Measurements from ENCODE around the genes AEN, KIF7 and MESP2.

DNA sequence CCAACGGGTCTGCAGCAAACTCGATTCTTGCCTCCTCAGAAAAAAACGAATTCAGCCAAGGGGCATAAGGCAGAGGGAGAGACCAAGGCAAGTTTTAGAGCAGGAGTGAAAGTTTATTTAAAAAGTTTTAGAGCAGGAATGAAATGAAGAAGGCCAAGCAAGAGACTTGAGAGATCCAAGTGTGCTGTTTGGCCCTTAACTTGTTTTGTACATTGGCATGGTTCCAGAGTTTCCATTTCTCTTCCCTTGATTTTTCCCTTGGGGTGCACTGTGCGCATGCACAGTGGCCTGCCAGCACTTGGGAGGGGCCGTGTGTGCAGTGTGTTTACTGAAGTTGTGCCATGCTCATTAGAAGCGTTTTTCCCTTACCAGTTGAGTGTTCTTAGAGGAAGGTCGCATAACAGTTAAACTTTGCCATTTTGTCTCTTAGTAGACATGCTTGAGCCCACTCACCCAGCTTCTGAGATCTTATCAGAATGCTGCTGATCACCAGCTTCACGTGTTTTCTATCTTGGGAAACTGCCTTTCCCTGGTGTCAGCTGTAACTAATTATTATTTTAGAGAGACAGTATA lies 512.7 kb downstream of the AGBL1 start:
- RRBS = no CpG with 5 or more reads among the region's 8 CpGs

- RRBS = no CpG with 5 or more reads among the region's 9 CpGs
These were observed 746.4 kb downstream of the NTRK3 start for GRCh38 chr15:87510209-87510555.

GRCh38 chr15:88621032-88621857 lies at the start of gene AEN:
Gene AEN (plus strand): TSS chr15:88621340.
- RRBS = 3% methylated on average over 25 of the region's 75 CpGs

DNA sequence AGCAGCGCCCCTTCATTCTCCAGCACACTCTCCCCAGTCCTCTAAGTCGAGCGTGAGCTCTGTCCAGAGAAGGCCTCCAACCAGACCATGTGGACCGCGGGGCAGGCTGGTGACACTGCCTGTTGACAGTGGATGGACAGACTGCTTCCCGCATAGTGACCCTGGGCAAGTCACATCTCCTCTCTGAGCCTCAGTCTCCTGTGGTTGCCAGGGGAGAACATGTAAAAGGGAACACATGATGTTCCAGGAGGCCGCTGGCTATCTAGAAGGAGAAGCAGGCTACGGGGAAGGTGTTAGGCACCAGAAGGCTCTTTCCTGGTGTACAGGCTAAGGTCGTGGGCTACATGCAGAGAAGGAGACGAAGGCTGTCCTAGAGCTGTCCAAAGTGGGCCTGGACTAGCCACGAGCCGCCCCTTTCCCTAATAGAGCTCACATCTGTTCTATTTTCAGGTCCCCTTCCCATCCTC lies 11.0 kb downstream of the ISG20 start:
- RRBS = no CpG with 5 or more reads among the region's 12 CpGs

DNA sequence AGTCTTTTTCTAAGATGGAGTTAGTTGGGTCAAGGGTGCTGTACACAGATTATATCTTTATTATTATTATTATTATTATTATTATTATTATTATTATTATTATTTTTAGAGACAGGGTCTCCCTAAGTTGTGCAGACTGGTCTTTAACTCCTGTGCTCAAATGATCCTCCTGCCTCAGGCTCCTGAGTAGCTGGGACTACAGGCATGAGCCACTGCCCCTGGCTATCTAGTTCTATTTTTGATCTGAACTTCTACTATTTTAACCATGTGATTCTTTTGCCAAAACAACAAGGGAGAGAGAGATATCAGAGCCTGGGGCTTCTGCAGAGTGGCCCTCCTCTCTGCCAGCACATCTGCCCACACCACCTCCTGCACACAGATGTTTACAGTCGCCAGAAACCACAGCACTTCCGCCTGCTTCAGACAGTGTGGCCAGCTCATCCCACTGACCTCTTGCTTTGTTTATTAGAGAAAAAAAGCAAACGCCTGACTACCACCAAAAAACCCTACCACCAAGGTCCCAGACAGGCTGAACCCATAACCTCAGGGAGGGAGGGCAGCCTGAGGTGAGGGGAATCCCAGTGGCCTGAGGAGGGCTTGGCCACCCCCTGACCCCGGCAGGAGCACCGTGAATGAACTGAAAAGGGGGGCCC lies 86.0 kb upstream of the ABHD2 start:
- RRBS = no CpG with 5 or more reads among the region's 5 CpGs

DNA sequence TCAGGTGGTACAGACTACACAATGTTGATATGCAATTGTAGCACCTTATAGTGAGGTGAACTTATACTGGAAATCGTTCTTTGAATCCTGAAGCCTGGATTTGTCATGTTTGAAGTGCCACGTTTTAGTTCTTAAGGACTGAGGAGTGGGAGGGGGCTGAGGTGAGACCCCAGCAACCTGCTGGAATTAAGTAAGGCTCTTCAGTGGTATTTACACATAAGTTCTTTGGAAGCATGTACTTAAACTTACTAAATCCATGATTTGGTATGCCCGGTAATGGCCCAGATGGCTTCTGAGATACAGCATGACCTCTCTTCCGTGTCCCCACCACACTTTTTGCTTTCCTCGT lies 7.1 kb downstream of the ABHD2 start:
- RRBS = no CpG with 5 or more reads among the region's 5 CpGs

DNA sequence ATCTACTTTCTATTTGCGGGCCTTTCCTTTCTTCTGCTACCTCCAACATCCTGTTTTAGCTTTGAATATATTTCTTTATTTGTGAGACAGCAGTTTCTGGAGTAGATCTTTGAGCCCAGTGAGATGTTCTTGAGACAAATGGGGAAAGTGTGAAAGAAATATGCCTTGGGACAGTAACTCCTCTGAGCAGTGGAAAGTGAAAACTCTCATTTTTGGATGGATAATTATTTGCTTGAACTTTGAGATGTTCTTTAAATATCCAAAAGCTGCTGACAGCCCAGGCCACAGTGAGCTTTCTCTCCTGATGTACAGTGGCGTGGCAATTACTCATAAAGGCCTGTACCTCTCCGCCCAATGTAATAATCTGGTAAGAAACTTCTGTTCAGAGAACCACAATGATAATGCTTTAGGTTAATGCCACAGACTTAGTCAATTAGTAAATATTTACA lies 12.9 kb downstream of the ABHD2 start:
- RRBS = no CpG with 5 or more reads among the region's 3 CpGs

- RRBS = no CpG with 5 or more reads among the region's 6 CpGs
These were observed 65.7 kb downstream of the RLBP1 start for GRCh38 chr15:89155612-89156134.

DNA sequence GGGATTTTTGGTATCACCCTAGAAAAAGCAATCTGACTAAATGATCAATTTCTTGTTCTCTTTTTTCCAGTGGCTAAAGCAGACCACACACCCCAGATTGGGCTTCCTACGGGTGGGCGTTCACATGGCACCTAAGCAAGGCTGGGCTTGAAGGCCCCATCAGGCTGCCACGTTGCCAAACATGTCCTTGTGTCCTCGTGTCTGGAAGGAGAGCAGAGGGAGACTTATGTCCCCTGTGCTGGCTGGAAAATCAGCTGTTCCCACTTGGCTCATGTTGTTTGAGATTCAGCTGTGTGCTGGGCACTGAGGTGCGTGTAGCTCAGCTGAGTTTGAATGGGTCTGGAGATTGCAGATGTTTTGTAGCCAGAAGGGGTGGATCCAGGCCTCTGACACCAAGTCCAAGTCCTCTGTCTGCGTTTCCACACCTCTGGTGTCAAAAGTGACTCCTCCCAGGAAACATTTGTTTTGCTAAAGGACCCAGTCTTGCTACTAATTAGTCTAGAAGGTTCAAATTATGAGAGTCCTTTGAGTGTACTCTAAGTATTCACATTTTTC lies 34.6 kb downstream of the RLBP1 start:
- RRBS = no CpG with 5 or more reads among the region's 6 CpGs

DNA sequence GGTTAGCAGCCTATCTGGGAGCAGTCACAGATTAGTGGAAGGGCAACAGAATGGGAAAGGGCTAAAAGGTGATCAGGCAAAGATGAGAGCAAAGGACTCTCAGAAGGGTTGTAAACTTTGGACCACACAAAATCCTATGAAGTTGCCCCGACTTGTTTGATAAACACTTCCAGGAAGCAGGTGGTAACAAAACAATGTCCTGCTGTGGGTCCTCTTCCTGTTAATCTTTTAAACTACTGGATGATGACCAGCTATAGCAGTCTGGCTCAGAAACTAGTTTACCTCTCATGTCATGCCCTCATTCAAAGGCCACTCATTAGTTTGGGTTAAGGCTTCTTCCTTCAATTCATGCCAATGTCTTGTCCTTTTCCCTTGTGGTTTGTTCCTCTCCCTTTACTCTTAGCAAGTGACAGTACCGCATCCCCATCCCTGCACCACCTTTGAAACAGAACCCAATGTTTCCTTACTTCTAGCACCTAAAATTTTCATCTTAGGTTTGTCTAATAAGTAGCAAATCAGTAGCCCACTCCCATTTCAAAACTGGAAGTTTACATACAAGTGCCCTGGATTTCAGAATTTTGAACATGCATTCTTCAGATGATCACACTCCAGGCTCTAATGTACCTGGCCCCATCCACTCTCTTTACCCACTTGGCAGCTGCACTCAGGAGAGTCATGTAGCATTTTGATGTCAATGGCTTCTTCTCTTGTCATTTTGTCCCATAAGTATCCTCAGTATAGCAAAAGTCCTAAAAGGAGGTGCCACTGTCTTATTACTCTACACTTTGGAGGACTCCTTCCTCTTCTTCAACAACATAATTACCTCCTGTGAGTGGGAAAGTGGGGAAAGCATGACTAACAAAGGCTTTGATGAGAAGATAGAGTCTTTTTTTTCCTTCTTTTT lies 18.9 kb downstream of the POLG start:
- RRBS = no CpG with 5 or more reads among the region's 2 CpGs

DNA sequence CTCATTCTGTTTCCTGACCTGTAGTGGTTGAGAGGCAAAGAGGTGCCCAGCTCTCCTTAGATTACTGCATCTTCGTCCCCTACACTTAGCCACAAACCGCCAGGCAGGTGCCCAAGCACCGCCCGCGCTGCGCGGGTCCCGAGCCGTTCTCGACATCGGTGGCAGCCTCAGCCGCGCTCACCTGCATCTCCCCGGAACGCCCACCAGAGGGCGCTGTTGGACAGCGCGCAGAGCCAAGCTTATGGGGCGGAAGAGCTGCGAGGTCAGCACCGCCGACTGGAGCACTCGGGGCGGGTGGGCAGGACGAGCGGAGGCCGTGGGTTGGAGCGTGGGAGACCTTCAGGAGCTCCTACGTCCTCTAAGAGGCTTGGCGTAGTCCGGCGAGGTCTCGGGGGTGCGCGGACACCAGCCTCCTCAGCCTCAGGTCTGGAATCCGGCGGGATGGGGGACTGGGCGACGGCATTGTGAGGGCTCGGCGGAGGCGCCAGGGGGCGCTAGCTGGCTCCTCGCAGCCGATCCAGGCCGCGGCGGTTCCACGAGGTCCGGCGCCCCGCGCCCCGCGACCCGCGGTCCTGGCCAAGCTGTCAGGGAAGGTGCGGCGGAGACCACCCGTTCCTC lies 24.1 kb upstream of the POLG start:
- RRBS = 4% methylated on average over 10 of the region's 60 CpGs

DNA sequence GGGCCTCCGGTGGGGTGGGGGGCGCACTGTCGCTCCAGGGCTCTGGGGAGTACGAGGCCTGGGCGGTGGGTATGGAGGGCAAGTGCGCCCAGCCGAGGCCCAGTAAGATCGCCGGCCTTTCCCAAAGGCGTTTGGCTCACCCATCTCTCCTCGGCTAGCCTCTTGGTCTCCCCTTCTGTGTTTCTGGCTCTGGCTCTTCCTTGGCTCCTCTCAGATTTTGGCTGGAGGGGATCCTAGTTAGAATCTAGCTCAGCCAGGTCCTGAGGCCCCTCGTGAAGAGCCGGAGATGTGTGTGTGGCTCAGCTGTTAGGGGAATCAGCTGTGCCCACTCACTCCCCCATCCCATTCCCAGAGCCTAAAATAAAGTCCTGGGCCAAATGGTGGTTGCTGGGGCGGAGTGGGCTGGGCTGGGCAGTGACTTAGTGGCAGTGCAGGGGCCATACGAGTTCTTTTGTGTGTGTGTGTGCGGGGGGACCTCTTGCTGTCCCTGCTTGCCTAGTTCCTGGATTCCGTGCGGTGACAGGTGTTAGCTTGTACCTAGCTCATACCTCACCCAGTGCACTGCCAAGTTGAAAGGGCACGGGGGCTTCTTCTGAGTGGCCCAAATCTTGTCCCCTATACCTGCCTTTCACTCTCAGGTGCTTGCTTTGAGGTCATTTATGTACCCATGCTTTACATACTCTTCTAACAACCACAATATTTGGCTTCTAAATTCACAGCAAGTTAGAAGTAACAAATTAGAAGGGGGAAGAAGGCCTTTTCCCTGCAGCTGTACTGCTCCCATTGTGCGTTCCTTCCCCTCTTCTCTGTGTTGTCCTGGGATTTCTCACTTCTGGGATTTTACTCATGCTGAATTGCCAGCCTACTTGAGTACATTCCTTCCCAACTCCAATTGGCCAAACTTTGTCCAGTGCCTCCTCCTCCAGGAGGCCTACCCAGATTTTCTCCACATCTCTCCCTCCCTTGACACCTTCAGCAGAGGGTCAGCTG lies 66.2 kb upstream of the POLG start:
- RRBS = 11% methylated on average over 7 of the region's 20 CpGs

GRCh38 chr15:89654834-89655920 lies at the start of gene KIF7:
Gene KIF7 (minus strand): TSS chr15:89655467.
- RRBS = 6% methylated on average over 31 of the region's 89 CpGs

DNA sequence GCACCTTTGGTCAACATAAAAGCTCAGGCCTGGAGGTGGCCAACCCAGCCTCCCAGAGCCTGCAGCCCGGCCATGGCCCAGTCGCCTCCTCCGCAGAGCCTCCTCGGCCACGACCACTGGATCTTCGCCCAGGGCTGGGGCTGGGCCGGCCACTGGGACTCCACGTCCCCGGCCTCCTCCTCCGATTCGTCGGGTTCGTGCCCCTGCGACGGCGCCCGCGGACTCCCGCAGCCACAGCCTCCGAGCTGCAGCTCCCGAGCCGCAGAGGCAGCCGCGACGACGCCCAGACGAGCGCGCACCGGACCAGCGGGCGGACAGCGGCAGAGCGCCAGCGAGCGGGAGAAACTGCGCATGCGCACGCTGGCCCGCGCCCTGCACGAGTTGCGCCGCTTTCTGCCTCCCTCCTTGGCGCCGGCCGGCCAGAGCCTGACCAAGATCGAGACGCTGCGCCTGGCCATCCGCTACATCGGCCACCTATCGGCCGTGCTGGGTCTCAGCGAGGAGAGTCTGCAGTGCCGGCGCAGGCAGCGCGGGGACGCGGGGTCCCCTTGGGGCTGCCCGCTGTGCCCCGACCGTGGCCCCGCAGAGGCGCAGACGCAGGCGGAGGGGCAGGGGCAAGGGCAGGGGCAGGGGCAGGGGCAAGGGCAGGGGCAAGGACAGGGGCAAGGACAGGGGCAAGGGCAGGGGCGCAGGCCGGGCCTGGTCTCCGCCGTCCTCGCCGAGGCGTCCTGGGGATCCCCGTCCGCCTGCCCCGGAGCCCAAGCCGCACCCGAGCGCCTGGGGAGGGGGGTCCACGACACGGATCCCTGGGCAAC lies at the start of gene MESP2:
Gene MESP2 (plus strand): TSS at position 47 of the 815 bp plus-strand sequence.
- RRBS = 35% methylated on average over 14 of the region's 83 CpGs

DNA sequence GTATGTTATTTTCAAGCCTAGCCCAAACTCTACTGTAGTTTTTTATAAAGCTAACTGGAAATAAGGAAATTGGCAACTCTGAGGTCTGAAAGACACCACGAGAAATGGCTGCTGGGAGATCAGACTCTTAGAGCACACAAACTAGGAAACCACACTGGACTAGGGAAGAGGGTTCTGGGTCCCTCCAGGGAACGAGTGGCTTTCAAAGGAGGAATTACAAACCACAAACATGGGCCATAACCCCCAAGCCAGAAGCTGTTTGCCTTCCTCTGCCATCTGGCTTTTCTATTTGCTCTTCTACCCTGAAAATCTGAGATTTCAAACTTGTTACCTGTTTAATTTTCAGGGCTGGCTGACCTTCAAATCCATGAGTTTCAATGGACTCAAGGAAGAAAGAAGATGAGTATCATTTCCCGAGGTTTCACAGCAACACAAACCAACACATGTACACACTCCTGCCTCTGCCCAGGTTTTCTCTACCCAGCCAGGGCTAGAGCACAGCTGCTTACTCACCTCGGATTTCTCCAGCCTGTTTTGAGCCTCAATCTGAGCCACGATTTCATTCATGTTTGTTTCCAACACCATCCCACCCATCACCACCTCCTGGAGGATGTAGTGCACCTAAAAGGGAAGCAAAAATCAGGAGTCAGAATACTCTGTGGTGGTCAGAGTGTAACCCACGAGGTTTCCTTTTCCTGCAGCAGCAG lies 22.6 kb upstream of the ANPEP start:
- RRBS = no CpG with 5 or more reads among the region's 6 CpGs

DNA sequence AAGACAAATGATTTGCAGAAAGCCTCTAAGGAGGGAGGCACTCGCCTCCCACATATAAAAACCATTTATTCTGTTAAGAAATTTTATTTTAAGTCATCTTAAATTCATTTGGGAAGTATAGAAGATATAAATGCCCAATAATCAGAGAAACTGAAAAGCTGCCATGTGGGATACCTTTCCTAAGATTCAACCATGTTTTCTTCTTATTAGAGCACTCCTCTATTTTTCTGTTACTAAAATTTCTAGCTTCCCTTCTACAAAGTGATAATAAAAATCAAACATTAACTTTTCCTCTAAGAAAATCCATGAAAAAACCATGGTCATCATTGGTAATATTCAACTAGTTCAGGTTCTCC lies 36.4 kb downstream of the AP3S2 start:
- RRBS = no CpG with 5 or more reads among the region's 1 CpG

DNA sequence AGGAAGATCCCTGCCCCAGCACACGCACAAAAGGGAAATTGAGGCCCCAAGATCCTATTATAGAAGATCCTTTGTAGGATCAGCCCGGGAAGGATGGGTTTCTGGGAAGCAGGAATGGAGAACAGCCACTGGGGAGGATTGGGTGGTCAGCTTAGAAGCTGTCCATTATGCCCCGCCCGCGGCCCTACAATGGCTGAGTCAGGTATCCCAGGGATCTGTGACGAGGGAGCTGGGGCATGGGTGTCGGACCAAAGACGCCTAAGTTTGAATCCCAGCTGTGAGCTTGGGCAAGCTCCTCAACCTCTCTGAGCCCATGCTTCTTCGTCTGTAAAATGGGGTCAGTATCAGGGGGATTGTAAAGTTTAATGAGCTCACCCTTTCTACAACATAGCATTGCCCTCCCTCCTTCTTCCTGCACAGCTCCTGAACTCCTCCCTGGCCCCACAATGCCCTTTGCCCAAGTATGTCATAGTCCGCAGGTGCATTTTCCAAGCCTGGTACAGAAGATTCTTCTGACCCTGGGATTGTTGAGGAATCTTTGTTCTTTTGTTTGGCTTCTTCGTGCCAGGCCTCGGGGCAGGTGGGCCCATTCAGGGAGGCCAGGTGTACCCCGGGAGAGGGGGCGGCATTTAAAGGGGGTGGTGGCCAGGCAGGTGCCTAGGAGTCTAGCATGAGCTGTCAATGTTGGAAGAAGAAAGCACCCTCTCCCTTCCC lies 537 bp upstream of the ARPIN start:
- RRBS = no CpG with 5 or more reads among the region's 14 CpGs

- RRBS = no CpG with 5 or more reads among the region's 2 CpGs
These were observed 27.9 kb downstream of the ZNF710 start for GRCh38 chr15:90029077-90029449.

- RRBS = no CpG with 5 or more reads among the region's 11 CpGs
These were observed 34.8 kb downstream of the ZNF710 start for GRCh38 chr15:90035895-90036288.

- RRBS = no CpG with 5 or more reads among the region's 15 CpGs
These were observed 36.2 kb downstream of the ZNF710 start for GRCh38 chr15:90037016-90038006.

Measured in GM19240 (cell line).